Temporal lobe (tissue), 2 donors: ENCODE data around the genes TAF1C and COTL1.

- RAMPAGE, long total RNA = no peak
These were observed 13.1 kb upstream of the SLC38A8 start for GRCh38 chr16:84055569-84056183.

DNA sequence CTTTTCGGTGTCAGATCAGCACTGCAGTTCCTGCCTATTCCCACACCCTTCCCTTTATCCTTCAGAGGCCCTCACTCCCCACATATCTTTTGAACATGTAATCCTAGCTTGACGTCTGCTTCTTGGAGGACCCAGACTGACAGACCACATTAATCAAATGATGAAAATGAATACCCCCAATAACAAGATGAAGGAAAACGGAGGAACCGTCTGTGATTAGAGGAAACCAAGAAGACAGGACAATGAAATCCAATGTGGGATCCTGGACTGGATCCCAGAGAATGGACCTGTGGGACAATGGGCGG, 36.0 kb downstream of the MBTPS1 start:
- RAMPAGE, long total RNA = no peak

GRCh38 chr16:84086283-84086989, 30.3 kb downstream of the MBTPS1 start:
- RAMPAGE, long total RNA = no peak

DNA sequence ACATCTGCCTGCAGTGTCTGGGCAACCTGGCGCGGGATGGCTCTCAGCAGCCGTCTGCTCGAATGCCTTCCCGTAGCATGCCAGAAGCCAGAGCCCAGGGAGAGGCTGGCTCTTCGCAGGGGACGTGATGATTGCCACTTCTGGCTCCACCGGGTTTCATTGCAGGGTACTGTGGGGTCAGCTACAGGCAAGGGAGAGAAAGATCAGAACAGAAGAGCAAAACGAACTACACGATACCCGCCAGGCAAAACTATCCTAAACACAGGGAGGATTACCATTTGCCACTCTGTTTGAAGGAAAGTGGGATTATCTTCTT, 21.2 kb downstream of the MBTPS1 start:
- RAMPAGE, long total RNA = no peak

DNA sequence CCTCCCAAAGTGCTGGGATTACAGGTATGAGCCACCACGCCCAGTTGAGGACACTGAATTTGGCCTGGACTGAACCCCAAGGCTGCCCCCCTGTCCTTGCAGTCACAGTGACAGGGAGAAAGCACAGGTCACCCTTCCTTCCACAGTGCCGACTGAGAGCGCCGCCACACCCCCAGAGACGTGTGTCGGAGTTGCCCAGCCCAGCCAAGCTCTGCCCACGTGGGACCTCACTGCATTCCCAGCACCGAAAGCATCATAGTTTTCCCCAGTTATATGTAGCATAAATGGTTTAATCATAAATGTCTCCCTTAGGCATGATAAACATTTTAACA, 9.3 kb downstream of the TAF1C start:
- RAMPAGE, long total RNA = no peak

DNA sequence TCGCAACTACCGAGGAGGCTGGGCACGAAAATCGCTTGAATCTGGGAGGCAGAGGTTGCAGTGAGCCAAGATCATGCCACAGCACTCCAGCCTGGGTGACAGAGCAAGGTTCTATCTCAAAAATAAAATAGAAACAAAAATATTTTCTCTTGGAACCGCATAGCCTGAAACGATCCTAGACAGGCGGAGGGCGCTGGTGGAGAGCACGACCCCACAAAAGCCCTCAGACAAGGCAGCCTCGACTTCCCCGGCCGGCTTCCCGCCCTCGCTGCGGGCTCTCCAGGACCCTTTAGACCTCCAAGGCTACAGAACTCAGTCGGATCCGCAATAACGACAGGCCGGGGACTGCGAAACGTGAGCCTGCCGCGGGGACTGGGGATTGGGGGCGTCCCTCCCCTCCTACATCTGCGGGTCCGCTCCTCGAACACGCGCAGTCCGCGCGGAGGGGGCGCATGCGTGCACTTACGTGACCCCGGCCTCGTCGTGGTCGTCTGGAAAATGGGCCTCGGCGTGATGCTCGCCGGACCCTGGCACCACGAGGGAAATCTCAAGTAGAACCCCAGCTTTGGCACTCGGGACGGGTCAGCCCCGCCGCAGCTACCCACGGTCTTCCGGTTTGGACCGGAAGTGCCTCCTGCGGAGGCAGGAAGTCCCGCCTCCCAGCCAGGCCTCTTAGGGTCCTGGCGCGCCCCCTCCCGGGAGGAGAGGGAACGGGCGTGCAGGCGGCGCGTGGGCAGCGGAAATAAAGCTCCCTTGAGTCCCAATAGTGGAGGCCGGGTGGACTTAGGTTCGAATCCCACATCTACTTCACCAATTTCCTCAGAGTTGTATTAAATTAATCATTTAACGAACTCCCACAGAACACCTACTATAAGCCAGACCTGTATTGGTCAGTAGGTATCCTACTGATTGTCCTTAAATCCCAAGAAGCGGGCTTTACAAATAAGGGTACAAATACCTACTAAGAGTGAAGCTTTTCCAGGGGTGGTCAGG, at the start of gene TAF1C:
TAF1C (minus strand) TSS at position 623 of the 993 bp plus-strand sequence.
- RAMPAGE, long total RNA = no peak

GRCh38 chr16:84286520-84287201, 8.0 kb upstream of the WFDC1 start:
- RAMPAGE, long total RNA = no peak

DNA sequence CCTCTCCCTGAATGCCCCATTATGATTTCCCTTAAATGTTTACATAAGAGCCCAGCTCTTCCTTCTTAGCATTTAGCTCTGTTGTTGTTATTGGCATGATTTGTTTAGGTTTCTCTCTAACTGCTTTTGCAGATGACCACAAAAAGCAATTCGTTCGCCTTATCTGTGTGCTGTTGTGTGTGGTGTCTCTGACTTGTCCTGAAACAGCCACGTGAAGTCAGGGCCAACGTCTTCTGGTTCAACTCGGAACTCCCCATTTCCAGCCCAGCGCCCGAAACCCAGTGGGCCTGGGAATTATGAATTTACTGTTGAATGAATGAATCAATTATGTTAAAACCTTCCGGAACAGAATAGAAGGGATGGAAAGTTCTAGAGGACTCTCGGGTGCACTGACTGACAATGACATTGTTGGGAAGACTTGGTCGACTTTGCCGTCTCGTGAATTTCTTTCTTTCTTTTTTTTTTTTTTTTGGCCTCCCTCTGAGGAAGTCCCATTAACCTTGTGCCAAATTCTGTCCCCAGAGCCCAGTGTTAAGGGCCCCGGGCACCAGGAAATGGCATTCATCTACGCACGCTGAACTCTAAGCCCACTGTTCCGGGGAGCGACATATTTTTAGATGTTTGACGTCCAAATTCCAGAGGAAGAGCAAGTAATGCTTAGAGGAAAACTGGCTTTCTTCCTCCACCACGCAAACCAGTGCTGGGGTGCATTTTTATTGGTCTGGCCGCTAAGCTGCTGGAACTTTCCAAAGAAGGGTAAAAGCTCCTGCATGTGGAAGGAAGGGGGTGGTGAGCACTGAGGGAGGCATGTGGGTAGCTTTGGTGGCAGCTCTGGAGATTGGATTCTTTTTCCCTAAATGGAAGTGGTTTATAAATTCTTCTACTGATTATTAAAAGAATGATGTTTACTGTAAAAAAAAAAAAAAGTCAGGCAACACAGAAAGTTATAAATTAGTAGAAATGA, 8.2 kb downstream of the WFDC1 start:
- RAMPAGE, long total RNA = no peak

DNA sequence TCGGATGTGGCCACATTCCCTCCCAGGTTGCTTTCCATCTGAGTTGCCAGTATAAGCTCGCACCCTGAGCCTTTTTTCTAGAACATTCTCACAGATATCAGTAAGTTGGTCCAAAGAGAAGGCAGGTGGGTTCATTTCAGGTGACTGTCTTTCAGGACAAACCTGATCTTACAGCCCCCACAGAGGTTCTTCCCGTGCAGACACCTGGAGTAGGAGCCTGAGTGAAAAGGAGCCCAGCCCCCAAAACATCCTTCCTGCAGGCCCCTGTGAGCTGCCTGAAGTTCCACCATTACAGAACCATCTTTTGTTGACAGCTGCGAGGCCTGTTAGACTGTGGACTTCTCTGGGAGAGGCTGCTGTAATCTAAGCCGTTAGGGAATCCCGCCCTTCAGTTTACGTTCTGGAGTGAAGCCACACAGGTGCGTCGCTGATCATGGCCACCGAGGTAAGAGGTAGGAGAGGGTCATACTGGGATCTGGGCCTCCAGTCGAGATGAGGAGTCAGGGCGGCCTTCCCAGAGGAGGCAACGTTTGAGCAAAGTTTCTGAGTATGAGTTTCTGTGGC, 26.9 kb upstream of the ATP2C2 start:
- RAMPAGE, long total RNA = no peak

DNA sequence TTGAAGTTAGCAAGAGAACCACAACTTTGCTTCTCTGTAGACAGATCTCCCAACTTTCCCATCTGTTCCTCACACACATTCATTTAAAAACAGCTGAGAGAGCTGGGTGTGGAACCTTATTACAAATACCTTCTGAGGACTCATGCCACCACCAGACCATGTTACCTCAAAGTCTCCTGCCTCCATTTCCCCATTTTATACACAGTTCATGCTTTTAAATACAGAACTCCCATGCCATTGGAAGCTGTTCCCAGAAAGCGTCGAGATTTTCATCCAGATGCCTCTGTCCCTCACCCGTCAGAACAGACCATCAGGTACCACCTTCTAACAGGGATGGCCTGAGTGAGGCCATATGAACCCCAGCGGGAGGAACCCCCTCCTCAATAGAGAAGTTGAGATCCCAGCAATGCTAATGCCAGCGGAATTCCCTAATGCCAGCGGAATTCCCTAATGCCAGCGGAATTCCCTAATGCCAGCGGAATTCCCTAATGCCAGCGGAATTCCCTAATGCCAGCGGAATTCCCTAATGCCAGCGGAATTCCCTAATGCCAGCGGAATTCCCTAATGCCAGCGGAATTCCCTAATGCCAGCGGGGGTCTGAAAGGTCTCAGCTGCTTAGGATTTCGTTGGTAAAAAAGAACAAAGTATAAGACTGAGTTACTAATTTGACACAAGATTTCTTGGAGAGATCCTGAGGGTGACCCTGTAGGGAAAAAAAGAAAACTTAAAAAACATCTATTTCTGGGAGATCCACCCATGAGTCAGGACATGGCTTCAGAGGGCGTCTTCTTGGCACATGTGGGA, 25.3 kb downstream of the MEAK7 start:
- RAMPAGE, long total RNA = no peak

DNA sequence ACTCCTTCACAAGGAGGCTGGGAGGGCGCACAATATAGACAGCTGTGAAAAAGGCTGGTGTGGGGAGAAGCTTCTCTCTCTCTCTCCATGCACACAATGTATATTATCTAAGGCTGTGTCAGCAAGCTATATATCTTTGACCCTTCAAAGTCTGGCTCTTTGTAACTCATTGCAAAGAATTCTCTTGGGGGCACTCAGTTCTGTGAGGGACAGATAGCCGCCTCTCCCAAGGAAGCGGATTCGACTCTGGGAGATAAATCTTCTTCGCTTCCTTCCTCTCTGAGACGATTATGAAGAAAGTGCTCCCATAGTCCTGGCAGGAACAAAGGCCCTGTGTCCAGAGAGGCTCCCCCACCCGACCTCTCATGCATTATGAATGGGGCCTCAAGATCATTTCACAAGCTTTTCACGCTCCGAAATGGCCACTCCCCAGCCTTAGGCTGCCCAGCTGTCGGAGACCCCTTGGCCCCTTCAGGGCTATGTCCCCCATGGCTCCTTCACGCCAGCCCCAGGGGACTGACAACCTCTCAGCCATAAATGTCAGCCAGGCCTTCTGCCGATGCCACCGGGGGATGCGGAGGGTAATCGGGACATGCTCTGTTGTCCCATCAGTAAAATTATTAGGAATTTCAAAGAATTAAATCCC, 33.3 kb upstream of the MEAK7 start:
- RAMPAGE, long total RNA = no peak

- RAMPAGE, long total RNA = no peak
These were observed 49.4 kb upstream of the MEAK7 start for GRCh38 chr16:84553742-84554420.

GRCh38 chr16:84581022-84581627, 36.8 kb downstream of the COTL1 start:
- RAMPAGE, long total RNA = no peak

DNA sequence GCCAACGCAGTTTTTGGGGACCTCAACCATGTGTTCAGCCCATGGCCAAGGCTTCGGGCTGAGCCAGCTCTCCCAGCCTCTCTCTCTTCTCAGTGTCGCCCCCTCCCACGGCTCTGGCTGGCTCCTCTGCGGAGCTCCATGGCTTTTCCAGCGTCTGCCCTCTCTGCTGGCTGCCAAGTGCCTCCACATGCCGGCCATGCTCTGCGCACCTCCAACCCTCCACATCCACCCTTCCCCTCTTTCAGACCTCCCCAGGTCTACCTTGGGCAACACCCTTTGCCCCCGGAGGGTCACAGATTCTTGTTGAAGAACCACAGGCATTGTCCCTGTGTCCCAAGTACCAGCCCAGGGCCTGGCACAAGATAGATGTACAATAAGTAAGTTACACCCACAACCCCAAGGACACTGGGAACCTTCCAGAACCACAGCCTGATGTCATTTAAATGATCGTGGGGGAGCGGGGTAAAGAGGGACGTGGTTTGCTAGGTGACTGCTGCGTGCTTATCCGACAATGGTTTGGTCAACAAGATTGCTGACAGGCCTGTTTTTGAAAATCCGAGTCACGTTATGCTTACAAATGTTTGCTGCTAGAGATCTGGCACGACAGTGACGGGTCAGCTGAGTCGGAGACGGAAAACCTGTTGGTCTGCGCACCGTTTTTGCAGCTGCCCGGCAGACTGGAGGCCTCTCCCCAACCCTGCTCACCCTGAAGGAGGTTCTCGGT, 23.0 kb downstream of the COTL1 start:
- RAMPAGE, long total RNA = no peak

DNA sequence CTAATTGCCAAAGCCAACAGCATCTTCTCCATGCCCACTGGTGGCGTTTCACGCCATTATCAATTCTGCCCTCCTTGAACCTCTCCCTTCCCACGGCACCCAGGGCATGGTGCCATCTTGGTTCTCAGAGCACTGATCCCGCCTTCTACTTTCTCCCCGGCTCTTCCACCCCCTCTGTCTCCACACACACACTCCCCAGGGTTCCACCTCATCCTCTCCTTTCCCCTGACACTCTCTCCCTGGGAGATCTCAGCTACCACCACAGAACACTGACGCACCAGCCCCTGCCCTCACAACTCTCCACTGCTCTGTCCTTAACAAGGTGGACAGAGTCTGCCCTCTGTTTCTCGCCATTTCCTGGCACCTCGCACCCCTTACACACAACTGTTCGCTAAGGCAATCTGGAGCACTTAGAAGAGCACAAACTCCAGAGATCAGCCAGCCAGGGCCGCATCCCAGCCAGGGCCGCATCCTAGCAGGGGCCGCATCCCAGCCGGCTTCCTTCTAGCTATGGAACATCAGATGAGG, 21.3 kb downstream of the COTL1 start:
- RAMPAGE, long total RNA = no peak

GRCh38 chr16:84613554-84614710, 3.9 kb downstream of the COTL1 start:
- RAMPAGE, long total RNA = no peak

DNA sequence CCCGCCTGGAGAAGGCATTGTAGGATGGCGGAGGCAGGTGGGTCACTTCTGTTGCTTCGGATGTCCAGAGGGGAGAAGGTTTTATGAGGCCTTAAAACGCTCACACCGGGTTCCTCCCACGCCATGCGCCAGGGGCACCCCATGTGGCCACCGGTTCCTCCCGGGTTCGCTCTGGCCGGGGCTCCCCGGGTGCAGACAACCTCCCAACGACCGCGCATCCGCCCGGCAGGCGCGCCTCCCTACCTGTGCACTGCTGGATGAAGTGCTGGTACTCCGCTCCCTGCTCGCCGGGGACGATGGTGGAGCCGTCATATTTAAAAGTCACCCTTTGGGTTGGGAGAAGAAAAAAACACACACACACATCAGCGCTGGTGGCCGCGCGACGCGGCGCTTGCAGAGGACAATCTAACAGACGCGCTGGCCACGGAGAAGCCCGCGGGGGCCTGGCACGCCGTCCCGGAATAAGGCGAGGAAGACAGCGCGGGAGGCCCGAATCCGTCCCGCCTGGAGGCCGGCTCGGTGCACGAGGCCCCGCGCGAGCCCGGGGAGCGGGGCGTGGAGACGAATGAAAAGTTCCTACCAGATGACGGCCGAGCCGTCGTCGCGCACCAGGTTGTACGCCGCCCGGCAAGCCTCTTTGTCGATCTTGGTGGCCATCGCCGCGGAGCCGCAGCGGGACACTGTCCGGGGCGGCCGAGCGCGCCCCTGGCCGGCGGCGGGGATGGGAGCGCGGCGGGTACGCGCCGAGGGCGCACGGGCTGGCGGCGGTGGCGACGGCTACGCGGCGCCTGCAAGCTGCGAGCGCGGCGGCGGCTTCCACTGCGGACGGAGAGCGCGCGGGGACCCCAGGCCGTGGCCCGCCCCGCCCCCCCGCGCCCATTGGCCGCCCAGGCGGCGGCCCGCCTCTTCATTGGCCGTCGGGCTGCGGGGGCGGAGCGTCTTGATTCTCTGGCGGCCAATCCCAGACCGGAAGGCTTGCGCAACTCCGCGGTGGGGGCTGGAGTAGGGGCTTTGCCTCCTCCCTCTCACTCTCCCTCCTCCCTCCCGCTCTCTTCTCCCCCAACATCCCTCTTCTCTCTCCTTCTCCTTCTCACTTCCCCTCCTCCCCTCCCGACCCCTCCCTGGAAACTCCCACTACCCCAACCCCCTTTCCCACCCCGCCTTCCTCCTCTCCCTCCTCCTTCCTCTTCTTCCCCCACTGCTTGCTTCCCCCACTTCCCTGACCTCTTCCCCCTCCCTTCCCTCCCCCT, at the start of gene COTL1:
COTL1 (minus strand) TSS at position 821 of the 1,250 bp plus-strand sequence.
- RAMPAGE, long total RNA = no peak

GRCh38 chr16:84730361-84730954, 30.7 kb downstream of the USP10 start:
- RAMPAGE, long total RNA = no peak

GRCh38 chr16:84827977-84828710, 8.4 kb downstream of the CRISPLD2 start:
- RAMPAGE, long total RNA = no peak

DNA sequence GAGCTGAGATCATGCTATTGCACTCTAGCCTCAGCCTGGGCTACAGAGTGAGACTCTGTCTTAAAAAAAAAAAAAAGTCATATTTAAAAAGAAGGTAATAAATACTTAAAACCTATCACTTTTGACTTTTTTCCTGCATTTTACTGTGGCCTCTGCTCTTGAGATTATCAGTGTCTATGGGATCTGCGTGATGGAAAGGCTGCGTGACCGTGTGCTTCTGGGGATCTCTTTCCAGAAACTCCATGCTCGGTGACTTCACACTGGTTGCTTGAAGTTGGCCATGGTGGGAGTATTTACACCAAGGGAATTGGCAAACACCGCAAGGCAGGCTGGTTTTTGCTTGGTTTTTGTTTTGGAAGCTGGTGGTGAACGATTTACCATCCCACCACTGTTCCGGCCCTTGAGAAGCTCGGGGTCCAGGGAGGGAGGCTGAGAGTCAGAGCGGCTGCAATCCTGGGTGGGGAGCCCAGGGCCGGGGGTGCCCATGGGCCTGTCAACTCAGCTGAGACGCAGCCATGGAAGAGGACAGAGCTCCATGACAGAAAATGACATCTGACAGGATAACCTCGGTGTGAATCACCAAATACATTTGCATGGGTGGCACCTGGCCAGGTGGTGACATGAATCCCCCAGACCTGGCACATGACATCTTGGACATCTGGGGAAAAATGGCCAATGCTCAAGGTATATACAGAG, 11.0 kb downstream of the CRISPLD2 start:
- RAMPAGE, long total RNA = no peak